AG10803 (cell line): ENCODE data around the genes ING1 and TEX29.

- RRBS: 93% methylated on average over 2 of the region's 39 CpGs
These were observed 23.5 kb downstream of the NAXD start for GRCh38 chr13:110638553-110639594.

- RRBS: 3% methylated on average over 11 of the region's 46 CpGs
These were observed at the start of gene ING1 for GRCh38 chr13:110713603-110713927. Gene ING1, plus strand, starts transcription at chr13:110713700.

- RRBS: no CpG with 5 or more reads among the region's 104 CpGs
These were observed 99.5 kb downstream of the ING1 start for GRCh38 chr13:110812584-110813809.

DNA sequence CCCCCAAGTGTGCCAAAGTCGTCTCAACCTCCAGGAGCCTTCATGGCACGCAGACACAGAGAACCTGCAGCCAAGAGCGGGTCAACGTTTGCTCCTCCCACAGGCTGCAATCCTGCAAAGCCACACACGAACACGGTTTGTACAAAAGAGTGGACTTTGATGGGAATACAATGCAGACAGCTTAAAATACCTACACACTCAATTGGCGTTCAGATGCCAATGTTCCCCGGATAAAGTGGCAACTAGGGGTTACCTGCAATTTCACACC, 29.3 kb downstream of the ANKRD10 start:
- RRBS: no CpG with 5 or more reads among the region's 8 CpGs

DNA sequence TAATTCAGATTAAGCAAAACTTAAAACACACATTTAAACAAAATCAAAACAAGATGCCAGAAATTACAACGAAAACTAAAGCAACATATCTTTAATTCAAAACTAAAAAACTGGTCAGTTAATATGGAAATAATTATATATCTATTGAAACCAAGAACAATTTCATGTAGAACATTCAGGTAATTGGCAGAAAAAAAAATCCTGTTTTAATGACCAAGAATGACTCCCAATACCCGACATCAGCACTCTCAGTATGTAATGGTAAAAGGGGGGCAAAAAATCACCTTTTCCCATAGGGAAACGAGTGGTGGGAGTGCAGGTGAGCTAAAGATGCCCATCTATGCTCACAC, 24.8 kb downstream of the ANKRD10 start:
- RRBS: no CpG with 5 or more reads among the region's 3 CpGs

- RRBS: no CpG with 5 or more reads among the region's 9 CpGs
These were observed 17.5 kb downstream of the ANKRD10 start for GRCh38 chr13:110896807-110898258.

GRCh38 chr13:110915083-110915966, 456 bp upstream of the ANKRD10 start:
- RRBS: 2% methylated on average over 53 of the region's 80 CpGs

DNA sequence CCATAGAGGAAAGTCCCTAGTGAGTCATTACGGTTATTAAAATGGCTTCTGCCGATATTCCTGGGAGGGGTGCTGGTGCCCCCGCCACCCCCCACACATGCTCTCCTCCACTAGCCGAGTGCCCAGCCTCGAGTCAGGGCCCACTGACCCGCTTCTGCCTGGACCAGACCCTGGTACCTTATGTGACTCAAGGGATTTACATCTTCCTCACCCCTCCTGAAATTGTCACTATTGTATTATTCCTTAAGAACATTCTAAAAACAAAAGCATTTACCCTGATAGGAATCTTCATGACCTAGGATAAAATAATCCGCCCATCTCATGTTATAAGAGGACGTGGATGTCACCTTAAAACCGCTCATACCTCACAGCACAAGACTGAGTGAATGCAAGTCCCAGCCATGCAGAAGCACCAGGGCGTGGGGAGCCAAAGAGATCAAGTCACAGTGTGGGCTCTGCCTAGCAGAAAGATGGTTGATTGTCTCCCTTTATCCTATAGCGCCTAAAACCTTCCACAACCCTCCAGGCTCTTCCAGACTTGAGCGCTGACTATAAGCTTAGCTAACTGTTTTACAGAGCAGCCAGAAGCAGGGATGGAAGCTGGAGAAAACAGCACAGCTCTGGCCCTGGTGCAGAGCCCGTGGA, 6.7 kb upstream of the ANKRD10 start:
- RRBS: no CpG with 5 or more reads among the region's 13 CpGs

DNA sequence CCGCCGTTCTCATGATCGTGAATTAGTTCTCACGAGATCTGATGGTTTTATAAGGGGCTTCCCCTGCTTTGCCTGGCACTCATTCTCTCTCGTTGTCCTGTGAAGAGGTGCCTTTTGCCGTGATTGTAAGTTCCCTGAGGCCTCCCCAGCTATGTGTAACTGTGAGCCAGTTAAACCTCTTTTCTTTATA, 68.9 kb downstream of the ARHGEF7 start:
- RRBS: no CpG with 5 or more reads among the region's 6 CpGs

DNA sequence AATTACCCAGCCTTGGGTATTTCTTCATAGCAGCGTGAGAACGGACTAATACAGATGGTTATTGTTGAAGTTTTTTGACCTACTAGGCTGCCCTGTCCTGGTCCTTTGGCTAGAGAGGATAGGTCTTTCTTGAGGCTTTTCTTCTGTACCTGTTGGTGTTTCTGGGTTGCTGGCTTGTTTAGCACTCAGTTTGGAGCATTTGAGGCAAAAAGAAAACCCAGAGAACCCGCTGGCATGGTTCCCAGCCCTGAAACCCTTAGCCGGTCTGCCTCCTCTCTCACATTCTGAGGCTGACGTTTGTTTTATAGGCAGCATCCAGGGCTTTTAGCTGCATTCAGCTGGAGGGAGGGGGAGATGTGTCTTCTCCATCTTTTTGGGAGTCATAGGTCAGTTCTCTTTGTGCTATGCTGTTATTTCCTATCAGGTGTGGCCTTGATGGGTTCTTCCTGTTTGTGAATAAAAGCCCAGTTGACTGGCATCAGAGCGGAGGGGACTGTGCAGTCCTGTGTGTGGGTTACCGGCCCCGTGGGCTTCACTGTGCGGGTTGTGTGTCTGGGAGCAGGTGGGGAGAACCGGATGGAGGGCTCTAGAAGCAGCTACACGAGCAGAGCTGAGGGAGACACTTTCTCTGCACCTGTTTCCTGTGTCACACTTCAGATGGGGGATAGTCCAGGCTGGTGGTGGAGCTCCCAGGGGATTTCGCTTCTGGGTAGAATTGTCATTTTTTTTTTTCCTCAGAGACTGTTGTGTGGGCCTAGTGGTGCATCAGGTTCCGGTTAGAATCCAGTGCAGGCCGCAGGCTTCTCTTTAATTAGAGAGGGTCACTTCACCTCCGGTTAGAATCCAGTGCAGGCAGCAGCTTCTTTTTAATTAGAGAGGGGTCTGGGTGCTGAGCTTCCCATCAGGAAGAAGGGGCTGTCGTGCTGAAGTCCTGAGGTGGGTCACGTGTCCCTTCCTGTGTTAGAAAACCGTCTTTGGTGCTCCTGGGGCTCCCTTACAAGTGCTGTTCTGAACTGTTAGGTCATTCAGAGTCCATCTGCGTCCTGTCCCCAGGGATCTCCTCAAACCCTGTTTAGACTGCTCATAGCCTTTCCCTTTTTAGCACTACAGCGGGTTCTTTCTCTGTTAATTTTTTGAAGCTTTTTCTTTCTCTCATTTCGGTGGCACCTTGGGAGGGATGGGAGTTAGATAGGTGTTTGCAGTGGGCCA, 69.6 kb downstream of the ARHGEF7 start:
- RRBS: 78% methylated on average over 6 of the region's 21 CpGs

DNA sequence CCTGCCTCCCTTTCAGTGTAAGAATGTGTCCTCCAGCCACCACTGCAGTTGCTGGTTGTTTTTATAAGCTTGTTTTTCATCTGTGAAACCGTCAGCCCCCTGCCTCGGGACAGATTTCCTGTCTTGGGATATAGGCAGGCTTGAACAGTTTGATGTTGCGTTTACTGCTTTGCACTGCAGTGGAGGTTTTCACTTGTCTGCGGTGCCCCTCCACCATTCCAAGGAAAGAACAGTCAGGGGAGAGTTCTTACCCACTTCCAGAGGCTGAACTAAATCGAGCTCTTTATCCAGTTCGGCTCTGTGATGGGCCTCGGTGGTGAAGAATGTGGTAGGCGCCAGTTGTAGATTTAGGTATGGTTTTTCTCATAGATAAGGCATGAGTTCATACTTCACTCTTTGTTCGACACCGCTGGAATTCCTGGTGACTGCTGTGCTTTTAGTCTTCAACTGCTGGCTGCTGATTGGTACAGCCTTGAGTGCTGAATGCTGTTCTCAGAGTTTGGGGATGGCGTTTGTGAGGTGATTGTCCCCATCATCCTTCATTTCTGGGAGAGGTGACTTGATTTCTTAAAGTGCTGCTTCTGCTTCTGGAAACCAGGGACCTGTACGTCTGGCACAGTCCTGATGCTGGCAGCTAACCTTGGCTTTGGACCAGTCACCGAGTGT, 97.1 kb downstream of the ARHGEF7 start:
- RRBS: no CpG with 5 or more reads among the region's 13 CpGs

DNA sequence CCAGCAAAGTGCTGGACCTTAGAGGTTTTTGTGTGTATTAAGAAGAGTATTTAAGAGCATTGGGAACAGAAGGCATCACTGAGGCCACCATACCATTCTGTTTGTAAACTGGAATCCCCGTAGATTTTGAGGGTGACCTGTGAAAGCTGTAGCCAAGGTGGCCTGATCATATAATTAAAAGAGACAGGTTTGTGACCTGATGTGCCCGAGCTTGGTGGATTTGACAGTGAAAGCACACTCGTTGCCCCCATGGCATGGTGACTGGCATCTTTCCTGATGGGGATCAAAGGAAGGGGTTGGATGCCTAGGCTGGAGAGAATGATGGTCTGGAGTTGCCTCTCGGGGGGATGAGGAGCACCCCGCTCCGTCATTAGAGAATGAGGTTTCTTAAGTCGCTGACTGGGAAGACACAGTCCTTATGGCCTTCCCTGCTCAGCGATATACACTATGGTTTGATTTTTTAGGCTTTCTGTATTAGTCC, 82.0 kb upstream of the TEX29 start:
- RRBS: no CpG with 5 or more reads among the region's 8 CpGs

- RRBS: 54% methylated on average over 4 of the region's 9 CpGs
These were observed 48.1 kb upstream of the TEX29 start for GRCh38 chr13:111272279-111272807.

DNA sequence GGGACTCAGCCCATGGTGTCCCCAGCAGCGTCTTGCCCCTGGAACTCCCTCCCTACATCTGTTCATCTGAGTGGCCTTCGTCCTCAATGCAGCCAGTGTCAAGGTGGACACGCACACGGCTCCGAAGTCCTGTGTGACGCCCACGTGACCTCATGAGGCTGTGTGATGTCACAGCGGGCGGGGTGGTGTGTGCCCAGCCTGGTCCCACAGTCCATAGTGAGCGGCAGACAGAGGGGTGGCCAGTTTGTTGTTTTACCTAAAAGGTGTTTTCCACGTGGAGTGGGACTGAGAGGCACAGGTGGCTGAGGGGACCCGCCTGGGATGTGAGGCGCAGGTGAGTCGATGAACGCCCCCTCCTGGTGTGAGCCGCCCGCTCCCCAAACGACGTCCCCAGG, at the start of gene TEX29:
Gene TEX29 (plus strand): TSS at position 214 of the 395 bp plus-strand sequence.
- RRBS: no CpG with 5 or more reads among the region's 19 CpGs

GRCh38 chr13:111583961-111584601, 263.6 kb downstream of the TEX29 start:
- RRBS: no CpG with 5 or more reads among the region's 26 CpGs

GRCh38 chr13:111616074-111616808, 295.8 kb downstream of the TEX29 start:
- RRBS: no CpG with 5 or more reads among the region's 15 CpGs

GRCh38 chr13:111658149-111658552, 337.7 kb downstream of the TEX29 start:
- RRBS: 21% methylated on average over 5 of the region's 10 CpGs

DNA sequence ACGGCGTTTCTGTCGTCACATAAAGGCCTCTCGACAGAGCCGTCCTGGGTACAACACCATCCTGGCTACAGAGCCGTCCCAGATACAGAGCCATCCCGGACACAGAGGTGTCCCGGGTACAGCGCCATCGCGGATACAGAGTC, 222.8 kb upstream of the SOX1 start:
- RRBS: no CpG with 5 or more reads among the region's 11 CpGs

GRCh38 chr13:111844431-111844731, 222.6 kb upstream of the SOX1 start:
- RRBS: no CpG with 5 or more reads among the region's 18 CpGs

- RRBS: no CpG with 5 or more reads among the region's 9 CpGs
These were observed 220.9 kb upstream of the SOX1 start for GRCh38 chr13:111846020-111846433.